Anterior vena cava (tissue), 1 donor: ENCODE data around the genes FYN, HDAC2 and TSPYL1.

DNA sequence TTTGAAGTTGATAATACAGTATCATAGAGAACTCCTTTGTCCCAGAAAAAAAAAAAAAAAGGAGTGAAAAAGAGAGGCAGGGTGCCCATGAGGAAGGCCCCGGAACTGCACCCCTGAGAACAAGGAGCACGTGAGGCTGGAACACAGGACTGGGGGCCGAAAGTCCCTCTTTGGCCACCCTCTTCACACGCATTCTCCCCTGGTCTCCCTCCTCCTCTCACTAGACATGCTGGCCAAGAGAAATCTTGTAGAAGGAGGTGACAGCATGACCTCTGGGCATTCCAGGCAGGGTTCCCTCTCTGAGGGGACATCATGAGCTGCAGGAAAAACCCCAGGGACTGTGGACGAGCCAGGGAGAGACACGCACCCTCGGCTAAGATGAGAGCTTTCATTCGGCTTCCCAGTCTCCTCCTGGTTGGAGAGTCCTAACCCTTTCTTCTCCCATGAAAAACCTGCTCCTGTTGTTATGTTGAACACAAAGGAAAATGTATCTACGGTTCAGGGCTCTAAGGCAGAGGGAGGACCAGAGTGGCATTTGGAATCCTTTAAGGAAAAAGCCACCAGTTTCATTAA is 62.9 kb upstream of the TRAF3IP2 start:
- PRO-cap: no peak

- PRO-cap: no peak
These were observed 118.9 kb downstream of the FYN start for GRCh38 chr6:111754234-111754806.

- PRO-cap: no peak
These were observed 113.0 kb downstream of the FYN start for GRCh38 chr6:111760044-111760901.

GRCh38 chr6:111799530-111800179 is 73.6 kb downstream of the FYN start:
- PRO-cap: no peak

- PRO-cap: no peak
These were observed 54.9 kb downstream of the FYN start for GRCh38 chr6:111818431-111818754.

DNA sequence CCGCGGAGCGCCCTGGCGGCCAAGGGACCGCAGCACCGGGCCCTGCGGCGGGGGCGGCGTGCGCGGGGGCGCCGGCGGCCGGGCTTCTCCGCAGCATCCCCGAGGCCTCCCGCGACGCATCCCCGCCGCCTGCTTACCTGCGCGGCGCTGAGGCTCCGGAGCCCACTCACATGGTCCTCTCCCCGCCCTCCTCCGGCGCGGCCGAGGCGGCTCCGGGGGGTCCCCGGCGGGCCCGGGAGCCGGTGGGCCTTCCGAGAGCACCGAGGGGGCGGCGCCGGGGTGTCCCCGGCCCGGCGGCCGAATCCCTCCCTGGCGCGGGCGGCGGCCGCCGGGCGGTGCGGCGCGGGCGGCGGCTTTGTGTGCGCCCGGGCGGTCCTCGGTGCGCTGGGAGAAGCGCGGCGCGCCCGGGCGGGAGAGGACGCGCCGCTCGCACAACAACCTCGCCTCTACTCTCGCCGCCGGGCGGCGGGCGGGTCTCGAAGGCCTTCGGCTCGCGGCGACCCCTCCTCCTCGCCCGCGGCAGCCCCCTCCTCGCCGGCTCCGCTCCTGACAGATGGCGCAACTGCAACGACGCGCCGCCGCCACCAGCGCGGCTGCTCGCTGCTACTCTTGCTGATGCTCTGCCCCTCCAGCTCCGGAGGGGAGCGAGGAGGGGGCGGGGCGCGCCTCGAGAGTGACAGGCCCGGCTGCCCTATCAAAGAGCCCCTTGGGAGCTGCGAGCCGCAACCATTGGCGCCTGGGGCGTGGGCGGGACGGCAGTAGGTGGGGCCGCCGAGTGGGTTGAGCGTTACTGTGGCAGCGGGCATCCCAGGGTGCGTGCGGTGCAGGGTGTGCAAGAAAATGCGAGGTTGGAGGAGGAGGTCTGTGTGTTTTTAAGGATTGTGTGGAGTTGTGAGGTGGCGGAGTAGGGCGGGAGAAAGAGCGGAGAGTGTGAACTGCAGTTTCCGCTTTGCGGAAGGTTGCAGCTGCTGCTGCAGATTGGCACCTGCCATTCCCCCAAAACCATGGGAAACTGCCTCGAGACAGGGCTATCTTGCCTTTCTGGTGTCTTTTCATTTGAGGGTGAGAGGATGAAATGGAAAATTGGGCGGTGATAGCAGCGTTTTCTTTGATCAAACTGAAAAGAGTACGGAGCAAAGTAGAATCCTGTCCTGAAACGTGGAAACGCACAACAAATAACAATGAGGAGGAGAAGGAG is at the start of gene FYN:
TSS of gene FYN (minus strand) at position 622 of the 1,198 bp plus-strand sequence.
- PRO-cap: bidirectional peak, plus-strand start at position 810 of the sequence, minus-strand start at position 611 of the sequence

- PRO-cap: unidirectional peak, minus-strand start at chr6:111997945
These were observed 56.2 kb upstream of the CCN6 start for GRCh38 chr6:111997644-111998240.

DNA sequence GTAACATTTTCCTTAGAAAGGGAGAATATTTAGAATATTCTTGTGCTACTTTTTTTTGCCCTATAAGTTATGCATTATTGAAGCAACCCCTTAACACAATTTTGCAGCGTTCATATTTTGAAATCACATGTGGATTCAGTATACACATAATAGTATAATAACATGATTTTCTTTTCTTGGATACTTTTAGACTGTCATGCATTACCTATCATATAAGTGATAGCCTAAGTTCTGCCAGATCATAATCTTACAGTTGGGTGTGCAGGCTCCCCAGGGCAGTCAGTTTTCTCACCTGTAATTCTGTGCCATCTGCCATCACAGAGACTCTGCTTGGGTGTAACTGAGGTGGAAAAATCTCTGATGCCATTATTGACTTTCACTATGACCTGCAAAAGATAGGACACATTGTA is 27.0 kb downstream of the FAM229B start:
- PRO-cap: no peak

GRCh38 chr6:112202932-112203394 is 51.4 kb downstream of the LAMA4 start:
- PRO-cap: no peak

GRCh38 chr6:112268003-112268371 is 13.6 kb upstream of the LAMA4 start:
- PRO-cap: no peak

DNA sequence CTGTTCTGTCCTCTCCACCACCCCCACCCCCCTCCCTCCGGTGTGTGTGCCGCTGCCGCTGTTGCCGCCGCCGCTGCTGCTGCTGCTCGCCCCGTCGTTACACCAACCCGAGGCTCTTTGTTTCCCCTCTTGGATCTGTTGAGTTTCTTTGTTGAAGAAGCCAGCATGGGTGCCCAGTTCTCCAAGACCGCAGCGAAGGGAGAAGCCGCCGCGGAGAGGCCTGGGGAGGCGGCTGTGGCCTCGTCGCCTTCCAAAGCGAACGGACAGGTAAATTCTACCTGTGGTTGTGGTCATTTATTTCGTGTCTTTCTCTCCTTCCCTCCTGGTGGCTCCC is 403 bp downstream of the MARCKS start:
- PRO-cap: no peak

- PRO-cap: unidirectional peak, minus-strand start at chr6:113858769; bidirectional peak, plus-strand start at chr6:113859239, minus-strand start at chr6:113858854
These were observed 1.4 kb downstream of the MARCKS start for GRCh38 chr6:113858401-113859053.

GRCh38 chr6:113879067-113879701 is 22.0 kb downstream of the MARCKS start:
- PRO-cap: no peak

GRCh38 chr6:113970748-113971739 is at the start of gene HDAC2:
Gene HDAC2, minus strand, starts transcription at chr6:113971148.
- PRO-cap: bidirectional peak, plus-strand start at chr6:113971444, minus-strand start at chr6:113971129

- PRO-cap: no peak
These were observed 27.0 kb downstream of the FRK start for GRCh38 chr6:116033820-116034060.

DNA sequence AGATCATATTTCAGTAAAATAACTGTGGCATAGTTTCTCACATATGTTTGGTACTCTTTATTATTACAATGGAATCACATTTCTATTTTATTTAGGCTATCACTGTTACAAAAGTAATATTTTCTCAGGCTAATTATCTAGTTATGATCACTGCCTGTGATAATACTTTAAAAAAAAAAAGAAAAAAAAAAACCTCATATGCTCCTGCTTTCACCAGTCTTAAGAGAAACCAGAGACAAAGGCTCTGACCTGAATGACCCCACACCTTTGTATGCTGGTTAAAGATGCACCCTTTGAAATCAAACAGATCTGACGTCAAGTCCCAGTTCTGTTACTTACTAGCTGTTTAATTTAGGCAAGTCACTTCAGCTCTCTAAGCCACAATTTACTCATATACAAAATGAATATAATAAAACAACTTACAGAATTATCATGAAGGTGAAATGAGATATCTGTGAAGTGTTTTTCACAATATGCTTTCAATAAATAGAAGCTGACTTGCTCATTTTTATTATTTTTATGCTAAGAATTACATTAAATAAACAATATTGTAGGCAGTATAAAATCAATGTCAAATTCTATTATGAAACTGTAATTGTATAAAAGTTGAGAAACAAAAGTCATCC is 10.8 kb downstream of the TSPYL1 start:
- PRO-cap: no peak

GRCh38 chr6:116279230-116279974 is at the start of gene TSPYL1:
Gene TSPYL1, minus strand, starts transcription at chr6:116279930.
- PRO-cap: bidirectional peak, plus-strand start at chr6:116279459, minus-strand start at chr6:116279336; bidirectional peak, plus-strand start at chr6:116280108, minus-strand start at chr6:116279927

DNA sequence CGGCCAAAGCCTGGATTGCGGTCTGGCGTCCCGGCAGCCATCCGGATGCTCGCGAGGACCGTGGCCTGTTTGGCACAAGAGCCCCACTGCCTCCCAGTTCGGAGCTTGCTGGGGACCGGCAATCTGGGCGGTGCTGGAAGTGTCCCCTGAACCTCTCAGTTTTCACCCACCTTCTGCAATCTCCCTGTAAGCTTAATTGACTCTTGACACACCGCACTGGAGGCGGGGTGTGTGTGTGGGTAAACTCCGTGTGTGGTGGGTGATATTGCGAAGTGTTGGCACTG is 816 bp downstream of the FAM162B start:
- PRO-cap: no peak

GRCh38 chr6:117270635-117271202 is 5.4 kb downstream of the VGLL2 start:
- PRO-cap: no peak

GRCh38 chr6:117290391-117290879 is 25.1 kb downstream of the VGLL2 start:
- PRO-cap: no peak